Ascending aorta (tissue), 1 donor: ENCODE data around the gene COL5A2.

DNA sequence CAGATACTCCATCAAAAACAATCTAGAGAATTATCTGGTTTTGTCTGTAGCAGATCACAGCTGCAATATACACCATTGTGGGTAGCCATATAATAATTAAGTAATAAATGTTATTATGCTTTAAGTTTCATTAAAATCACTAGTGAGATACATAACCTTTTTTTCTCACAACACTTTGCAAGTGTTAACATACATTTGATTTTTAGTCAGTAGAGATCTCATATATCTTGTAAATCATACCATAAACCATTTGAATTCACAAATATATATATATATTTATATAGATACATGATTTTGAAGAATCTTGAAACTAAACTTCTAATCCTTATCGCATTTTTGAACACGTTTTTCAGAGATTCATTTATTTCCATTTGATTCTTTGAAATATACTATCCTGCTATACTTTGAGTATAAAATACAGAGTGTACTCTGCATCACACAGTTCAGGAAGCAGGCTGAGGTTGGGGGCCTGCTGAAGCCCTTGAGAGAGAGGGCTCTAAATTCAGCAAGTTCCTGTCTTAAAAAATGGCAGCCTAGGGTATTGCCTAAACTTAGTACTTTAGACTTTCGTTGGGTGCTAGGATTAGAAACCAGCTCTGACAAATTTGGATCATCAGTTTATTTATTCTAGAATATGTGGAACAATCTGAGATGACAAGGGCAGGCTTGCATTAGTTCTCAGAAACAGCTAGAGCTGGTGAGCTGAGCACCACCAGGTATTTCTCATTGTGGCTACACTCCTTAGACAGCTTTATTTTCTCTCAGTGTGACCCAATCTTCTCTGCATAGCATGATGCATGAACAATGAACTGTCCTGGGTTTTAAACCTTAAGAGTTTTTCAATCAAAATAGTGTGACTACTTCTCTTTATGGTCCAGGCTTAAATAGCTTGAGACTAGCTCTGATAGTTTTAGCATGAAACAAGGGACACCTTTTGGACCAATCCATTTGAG lies 49.2 kb downstream of the TFPI start:
- PRO-cap, result no peak

DNA sequence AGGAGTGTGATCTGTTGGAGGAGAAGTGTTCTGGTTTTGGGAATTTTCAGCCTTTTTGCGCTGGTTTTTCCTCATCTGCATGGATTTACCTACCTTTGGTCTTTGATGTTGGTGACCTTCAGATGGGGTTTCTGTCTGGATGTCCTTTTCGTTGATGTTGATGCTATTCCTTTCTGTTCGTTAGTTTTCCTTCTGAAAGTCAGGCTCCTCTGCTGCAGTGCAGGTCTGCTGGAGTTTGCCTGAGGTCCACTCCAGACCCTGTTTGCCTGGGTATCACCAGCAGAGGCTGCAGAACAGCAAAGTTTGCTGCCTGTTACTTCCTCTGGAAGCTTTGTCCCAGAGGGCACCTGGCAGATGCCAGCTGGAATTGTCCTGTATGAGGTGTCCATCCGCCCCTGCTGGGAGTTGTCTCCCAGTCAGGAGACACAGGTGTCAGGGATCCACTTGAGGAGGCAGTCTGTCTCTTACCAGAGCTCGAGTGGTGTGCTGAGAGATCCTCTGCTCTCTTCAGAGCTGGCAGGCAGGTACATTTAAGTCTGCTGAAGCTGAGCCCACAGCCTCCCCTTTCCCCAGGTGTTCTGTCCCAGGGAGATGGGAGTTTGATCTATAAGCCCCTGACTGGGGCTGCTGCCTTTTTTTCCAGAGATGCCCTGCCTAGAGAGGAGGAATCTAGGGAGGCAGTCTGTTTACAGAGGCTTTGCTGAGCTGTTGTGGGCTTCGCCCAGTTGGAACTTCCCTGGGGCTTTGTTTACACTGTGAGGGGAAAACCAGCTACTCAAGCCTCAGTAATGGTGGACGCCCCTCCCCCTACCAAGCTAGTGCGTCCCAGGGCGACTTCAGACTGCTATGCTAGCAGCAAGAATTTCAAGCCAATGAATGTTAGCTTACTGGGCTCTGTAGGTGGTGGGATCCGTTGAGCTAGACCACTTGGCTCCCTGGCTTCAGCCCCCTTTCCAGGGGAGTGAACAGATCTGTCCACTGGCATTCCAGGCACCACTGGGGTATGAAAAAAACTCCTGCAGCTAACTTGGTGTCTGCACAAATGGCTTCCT lies 34.7 kb downstream of the TFPI start:
- PRO-cap, result no peak

DNA sequence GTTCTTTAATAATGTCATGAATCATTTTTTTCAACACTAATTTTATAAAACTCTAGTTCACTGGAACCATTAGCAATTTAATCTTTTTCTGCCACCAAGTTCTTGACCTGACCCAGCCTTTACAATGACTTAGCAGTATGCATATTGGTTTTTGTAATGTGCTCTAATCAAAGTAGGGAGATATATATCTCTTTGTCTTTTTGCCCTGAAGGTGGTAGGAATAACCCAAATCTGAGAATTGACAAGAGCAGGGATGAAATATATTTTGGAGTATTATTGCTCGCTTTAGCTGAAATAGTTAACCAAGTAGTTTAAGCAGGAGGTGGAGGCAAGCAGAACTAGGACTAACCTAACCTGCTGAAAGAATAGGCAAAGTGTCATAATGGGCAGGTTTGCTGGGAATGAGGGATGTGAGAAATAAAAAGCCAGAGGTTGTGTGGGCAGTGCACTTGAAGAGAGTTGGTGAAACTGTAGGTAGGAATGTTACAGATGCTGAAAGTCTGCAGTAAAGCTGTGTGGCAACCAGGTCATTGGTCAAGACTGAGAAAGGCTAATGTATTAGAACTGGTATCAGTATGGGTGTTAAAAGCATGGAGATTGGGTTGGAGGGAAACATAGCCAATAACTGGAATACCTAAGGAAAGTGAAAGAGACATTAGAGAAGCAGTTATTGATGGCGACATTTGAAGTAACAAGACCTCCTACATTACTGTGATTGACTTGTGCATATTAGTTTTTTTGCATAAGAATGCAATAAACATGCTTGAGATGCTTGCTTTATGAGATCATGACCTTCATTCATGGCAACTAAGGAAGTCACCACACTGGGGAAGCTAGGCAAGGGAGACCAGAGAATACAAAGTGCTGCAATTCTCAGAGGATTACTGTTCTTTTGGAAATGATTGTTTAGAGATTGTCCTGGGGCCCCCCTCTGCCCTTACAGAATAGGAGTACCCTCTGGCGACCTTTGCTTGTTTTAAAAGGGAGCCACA lies 11.7 kb downstream of the GULP1 start:
- PRO-cap, result no peak

GRCh38 chr2:188406191-188406948 lies 114.7 kb downstream of the GULP1 start:
- PRO-cap, result no peak

DNA sequence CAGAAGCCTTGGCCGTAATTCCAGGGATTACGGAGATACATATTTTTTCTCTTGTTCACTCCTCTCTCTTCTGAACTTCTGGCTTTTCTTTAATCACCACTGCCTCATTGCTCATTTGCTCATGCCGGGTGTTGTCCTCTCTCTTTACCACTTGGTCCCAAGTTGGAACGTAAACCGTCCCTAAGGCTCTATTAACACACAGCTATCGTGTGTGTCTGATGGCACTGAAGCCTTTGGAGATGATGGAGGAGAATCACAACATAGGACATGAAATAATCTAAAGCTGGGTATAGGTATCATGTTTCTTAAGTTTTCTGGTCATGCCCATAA lies 188.6 kb upstream of the COL3A1 start:
- PRO-cap, result no peak

GRCh38 chr2:189179009-189180002 lies at the start of gene COL5A2:
Gene COL5A2, minus strand, starts transcription at chr2:189179761.
- PRO-cap, result unidirectional peak, minus-strand start at chr2:189179721; unidirectional peak, minus-strand start at chr2:189179761

DNA sequence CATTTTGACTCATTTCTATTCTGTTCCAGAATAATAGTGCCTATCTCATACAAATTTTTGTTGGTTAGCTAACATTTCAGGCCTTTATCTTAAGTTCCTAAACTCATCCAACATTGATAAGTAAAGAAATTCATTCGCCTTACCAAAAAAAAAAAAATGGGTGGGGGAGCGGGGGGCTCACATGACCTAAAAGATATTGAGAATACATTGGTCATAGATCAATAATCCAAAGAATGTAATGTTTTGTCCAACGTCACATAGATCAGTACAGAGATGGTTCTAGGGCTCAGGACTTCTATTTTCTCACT lies 17.6 kb upstream of the ASDURF start:
- PRO-cap, result no peak

DNA sequence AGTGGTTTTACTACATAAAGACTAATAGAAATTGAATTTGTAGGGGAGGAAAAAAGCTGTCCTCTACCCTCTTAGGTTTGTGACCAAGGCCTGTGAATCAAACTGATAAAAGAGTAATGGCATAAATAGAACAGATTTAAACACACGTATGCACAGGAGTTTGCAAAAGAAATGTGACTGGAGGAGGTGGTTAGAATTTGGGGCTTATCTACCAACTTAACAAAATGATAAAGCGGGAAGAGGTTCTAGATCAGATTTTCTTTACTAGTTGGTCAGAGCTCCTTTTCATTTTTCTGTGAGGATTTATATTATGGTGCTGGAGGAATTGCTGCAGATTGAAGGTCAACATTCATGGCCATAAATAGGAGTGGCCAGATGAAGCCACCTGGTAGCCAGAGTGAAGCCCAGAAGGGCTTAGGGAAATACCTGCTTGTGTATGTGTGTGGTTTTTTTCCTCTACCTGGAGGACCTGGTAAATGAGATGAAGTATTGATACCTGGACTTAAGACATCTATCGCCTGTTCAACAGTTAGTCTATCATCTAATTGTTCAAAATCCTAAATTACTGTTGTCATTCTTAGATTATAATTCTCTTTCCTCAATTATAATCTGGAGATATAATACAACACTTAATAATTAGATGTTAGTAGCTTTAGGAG lies 4.7 kb downstream of the C2orf88 start:
- PRO-cap, result no peak

- PRO-cap, result no peak
Observed at GRCh38 chr2:190413330-190413974, 5.3 kb downstream of the MFSD6 start.

GRCh38 chr2:190468657-190469173 lies 60.6 kb downstream of the MFSD6 start:
- PRO-cap, result no peak

DNA sequence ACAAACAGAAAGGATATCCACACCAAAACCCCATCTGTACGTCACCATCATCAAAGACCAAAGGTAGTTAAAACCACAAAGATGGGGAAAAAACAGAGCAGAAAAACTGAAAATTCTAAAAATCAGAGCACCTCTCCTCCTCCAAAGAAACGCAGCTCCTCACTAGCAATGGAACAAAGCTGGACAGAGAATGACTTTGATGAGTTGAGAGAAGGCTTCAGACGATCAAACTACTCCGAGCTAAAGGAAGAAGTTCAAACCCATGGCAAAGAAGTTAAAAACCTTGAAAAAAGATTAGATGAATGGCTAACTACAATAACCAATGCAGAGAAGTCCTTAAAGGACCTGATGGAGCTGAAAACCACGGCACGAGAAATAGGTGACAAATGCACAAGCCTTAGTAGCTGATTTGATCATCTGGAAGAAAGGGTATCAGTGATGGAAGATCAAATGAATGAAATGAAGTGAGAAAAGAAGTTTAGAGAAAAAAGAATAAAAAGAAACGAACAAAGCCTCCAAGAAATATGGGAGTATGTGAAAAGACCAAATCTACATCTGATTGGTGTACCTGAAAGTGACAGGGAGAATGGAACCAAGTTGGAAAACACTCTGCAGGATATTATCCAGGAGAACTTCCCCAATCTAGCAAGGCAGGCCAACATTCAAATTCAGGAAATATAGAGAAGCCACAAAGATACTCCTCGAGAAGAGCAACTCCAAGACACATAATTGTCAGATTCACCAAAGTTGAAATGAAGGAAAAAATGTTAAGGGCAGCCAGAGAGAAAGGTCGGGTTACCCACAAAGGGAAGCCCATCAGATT lies 62.3 kb downstream of the NEMP2 start:
- PRO-cap, result no peak

DNA sequence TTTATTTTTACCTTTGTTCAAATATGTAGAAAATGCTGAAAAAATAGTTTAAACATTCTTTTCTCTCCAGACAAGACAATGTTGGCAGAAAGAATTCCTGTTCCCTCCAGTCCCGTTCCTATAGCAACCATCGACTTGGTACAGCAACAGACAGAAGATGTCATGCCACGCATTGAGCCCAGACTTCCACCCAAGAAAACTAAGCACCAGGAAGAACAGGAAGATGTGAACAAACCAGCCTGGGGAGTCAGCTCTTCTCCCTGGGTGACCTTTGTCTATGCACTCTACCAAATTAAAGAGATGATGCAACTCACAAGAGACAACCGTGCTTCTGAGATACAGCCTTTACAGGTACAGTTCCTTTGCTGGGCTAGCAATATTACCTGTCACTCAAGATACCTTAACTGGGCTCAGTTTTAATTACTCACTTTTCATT lies 37.1 kb downstream of the NEMP2 start:
- PRO-cap, result no peak

GRCh38 chr2:190506990-190507788 lies 27.3 kb downstream of the NEMP2 start:
- PRO-cap, result no peak

GRCh38 chr2:190535954-190536804 lies 1.7 kb upstream of the NEMP2 start:
- PRO-cap, result no peak

GRCh38 chr2:190628992-190629253 lies 20.0 kb upstream of the NAB1 start:
- PRO-cap, result no peak

- PRO-cap, result no peak
Observed at GRCh38 chr2:190650064-190650524, 1.2 kb downstream of the NAB1 start.

DNA sequence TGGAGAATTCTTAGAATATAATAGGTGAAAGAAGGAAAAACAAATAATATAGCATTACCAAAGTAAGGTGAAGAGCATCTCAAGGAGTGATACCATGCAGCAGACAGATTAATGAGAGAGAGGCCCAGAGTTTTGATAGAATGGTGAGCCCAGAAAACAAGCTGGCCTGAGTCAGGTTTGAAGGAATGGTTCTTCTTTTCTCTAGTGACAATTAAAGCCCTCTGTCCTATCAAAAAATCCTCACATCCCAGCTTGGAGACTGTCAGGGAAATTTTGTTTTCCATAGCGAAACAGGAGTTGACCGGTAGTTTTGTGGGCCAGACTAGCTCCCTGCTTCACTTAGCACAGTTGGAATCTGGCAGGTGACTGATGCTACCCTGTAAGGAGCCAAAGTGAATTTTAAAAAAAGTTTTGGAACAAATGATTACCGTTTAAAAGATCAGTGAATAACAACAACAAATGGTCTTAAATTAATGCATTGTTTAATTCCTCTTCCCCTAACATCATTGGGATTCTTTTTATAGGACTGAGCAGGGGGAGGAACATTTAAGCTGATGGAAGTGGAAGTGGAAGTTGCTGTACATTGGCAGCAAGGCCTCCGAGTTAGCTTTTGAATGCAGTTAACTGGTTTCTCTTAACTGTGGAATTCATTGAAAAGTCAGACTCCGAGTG lies 6.7 kb downstream of the NAB1 start:
- PRO-cap, result no peak

DNA sequence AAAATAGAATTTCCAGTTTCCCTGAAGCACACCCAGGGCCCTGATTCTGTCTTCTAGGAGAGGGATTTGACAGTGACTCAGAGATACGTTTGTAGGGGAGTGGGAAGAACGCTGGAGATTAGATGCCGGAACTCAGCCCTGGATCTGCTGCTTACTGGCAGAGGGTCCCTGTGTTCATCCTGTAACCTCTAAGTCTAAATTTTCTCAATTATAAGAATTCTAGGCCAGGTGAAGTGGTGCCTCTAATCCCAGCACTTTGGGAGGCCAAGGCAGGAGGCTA lies 74.9 kb downstream of the NAB1 start:
- PRO-cap, result no peak

DNA sequence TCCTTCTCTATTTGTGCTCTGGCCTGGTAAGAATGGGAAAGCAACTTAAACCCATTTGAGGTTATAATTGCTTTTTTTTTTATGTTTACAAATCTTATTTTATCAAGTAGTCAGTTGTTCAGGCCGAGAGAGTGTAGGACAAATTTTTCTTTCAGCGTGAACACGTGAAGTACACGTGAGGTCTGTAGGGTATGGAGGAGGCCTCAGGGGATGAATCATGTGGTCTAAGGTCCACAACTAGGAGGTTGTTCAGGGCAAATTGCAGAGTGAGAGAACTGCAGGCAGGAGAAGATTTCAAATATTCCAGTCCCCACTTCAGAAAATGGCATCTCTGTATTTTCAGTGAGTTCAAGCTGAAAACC lies 71.2 kb upstream of the GLS start:
- PRO-cap, result no peak

- PRO-cap, result no peak
Observed at GRCh38 chr2:190896815-190897363, 16.3 kb downstream of the GLS start.